ENCODE data around the genes PCDHGB1, PCDHGA10, PCDHGA12 and RNF14.

DNA sequence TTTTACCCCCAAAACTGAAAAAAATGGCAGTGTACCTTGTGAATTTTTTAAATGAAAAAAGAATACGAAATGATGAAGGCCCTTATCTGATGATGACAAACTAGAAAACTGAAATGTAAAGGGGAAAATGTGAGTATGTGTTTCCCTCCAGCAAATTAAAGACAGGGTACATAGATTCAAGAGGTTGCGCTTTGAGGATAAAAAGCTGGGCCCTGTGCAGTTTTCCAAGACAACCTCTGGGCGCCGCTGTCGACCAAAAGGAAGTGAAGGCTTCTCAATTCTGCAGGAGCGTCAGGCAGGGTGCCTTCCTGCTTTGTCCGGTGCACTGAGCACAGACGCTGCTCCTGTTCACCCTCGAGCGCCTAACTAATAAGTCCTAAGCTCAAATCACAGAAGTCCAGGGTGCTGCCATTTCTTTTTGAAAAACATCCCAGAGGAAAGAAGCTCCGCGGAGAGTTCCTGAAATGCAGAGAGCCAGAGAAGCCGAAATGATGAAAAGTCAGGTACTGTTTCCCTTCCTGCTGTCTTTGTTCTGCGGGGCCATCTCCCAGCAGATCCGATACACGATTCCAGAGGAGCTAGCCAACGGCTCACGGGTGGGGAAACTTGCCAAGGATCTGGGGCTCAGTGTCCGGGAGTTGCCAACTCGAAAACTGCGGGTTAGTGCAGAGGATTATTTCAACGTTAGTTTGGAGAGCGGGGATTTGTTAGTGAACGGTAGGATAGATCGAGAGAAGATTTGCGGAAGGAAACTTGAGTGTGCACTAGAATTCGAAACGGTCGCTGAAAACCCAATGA lies at the start of gene PCDHGB1:
TSS of gene PCDHGB1 (plus strand) at position 303 of the 798 bp plus-strand sequence.
- PRO-cap, result no peak
- RRBS, 2 experiments, result no CpG with 5 or more reads among the region's 29 CpGs

DNA sequence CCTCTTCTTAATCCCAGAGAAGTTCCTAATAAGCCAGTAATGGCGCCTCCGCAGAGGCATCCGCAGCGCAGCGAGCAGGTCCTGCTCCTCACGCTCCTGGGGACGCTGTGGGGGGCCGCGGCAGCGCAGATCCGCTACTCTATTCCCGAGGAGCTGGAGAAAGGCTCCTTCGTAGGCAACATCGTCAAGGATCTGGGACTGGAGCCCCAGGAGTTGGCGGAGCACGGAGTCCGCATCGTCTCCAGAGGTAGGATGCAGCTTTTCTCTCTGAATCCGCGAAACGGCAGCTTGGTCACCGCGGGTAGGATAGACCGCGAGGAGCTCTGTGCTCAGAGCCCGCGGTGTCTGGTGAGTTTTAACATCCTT lies 337 bp downstream of the PCDHGA6 start:
- PRO-cap, result no peak
- RRBS, 2 experiments, result no CpG with 5 or more reads among the region's 27 CpGs

GRCh38 chr5:141412887-141413581 lies at the start of gene PCDHGA10:
PCDHGA10 (plus strand) TSS chr5:141412987.
- PRO-cap, result unidirectional peak, plus-strand start at chr5:141412987
- RRBS, 2 experiments, result 45 to 65% methylated on average over 5 of the region's 31 CpGs

DNA sequence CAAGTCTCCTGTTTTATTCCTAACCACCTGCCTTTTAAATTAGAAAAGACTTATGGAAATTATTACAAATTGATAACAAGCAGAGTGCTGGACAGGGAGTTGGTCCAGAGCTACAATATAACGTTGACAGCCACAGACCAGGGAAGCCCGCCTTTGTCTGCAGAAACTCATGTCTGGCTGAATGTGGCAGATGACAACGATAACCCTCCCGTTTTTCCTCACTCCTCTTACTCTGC lies 1.4 kb downstream of the PCDHGA11 start:
- PRO-cap, result no peak
- RRBS, 2 experiments, result no CpG with 5 or more reads among the region's 4 CpGs

GRCh38 chr5:141430377-141431114 lies at the start of gene PCDHGA12:
PCDHGA12 (plus strand) TSS chr5:141430507.
- PRO-cap, result no peak
- RRBS, 2 experiments, result 54% methylated on average over 4 of the region's 33 CpGs

DNA sequence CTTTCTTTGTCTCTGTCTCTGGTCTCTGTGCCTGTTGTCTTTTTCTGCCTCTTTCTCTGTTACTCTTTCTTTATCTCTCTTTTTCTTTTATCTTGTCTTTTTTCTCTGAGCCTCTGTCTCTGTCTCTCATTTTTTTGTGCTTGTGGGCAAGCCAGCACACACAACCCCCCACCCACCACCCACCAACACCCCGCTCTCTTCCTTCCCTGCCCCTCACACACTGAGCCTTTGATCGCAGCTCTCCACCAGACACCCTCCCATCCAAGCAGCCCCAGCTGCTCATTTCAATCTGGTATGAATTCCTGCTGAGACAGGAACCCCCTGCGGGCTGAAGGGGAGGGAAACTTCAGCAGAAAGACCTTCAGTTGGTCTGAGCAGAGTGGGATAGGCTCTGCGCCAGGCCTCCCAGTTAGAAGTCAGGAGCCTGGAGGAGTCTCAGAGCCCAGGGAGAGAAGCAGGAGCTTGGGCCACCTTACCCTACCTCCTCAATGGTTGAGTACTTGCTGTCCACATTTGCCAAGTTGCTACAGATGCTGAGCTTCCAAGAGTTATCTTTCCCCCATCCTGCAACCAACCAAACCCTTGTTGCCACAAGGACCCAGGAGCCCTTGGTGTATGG lies 7.1 kb downstream of the PCDHGC5 start:
- PRO-cap, result no peak
- RRBS, 2 experiments, result no CpG with 5 or more reads among the region's 4 CpGs

DNA sequence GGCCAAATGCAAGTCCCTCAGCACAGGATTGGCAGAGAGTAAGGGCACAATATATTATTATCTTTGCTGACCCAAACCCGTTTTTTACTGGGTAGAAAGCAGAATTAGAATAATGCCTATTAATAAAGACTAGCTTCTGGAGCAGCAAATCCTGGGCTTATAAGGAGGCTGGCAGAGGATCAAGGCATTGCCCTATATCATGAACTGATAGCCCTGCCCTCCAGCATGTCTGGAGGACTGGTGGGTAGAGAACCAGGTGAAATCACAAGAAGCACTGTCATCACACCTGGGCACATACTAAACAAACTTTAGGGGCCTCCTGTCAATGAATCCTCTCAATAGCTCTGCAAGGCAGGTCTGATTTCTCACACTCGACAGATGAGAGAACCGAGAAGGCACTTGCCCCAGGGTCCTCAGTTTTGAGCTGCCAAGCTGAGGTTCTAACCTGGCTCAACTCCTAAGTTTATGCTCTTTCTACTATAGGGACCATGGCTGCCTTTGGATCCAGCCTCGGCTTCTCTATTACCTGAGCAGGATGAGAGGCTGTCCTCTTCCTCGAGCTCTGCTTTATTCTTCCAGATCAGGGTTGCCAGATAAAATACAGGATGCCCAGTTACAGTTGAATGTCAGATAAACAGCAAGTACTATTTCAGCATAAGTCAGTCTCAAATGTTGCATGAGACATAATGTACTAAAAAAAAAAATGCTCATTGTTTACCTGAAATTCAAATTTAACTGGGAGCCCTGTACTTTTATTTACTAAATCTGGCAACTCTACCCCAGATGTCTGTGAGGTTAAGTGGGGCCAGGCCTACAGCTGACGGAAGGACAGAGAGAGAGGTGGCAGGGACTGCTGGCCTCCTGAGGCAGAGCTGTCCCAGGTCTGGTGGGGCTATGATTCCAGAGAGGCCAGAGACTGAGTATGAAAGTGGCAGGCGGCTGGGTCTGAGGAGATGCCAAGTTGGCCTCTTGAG lies 18.0 kb downstream of the PCDHGC5 start:
- PRO-cap, result no peak
- RRBS, 2 experiments, result no CpG with 5 or more reads among the region's 7 CpGs

DNA sequence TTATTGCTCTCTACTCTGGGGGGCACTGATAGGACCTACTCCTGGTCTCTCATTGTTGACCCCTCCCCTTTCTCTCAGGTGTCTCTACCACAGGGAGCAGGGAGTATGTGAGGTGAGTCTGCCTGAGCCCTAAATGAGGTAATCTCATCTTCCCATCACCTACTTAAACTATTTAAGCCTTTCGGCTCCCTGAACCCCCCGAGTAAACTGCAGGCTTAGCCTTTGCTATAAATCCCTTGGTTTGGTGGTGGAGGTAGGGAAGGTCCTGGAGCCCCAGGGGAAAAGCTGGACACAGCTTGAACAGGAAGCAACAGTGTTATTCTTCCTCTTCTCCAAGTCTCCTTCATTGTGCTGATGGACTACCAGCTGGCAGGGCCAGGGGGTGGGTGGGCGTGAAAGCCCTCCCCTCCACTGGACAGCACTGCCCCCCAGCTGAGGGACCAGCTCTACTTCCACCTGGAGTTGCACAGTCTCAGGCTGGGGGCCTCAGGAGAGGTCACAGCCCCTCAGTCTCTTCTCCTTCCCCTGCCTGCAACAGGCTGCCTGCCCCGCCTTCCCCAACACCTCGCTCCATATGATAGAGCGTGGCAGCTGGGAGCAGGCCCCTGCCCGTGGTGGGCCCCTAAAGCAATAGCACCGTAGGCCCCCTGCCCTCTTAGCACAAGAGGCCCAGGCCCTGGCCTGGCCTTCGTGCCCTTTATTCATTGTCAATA lies 3.7 kb downstream of the RELL2 start:
- PRO-cap, result no peak
- RRBS, 2 experiments, result no CpG with 5 or more reads among the region's 9 CpGs

GRCh38 chr5:141641047-141641510 lies 4.3 kb downstream of the RELL2 start:
- PRO-cap, result no peak
- RRBS, 2 experiments, result no CpG with 5 or more reads among the region's 4 CpGs

DNA sequence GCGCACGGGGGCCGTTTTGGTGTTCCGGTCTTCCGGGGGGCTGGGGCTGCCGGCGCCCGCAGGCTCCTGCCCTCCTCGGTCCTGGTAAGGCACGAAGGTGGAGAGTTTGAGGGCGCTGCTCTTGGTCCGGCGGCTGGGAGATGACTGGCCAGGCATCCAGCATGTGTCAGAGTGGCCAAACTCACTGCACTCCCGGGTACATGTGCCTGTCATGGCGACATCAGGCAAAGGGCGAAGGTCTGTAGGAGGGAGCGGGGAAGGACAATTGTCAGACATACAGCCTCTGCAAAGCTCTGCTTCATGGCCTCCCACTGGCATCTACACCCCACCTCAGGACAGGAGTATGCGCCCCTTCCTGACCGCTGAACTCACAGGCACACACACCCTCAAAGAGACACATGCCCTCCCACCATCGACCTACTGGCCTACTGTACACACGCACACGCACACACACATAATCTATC lies 24.0 kb downstream of the PCDH1 start:
- PRO-cap, result no peak
- RRBS, 2 experiments, result 93 to 95% methylated on average over 8 of the region's 22 CpGs

DNA sequence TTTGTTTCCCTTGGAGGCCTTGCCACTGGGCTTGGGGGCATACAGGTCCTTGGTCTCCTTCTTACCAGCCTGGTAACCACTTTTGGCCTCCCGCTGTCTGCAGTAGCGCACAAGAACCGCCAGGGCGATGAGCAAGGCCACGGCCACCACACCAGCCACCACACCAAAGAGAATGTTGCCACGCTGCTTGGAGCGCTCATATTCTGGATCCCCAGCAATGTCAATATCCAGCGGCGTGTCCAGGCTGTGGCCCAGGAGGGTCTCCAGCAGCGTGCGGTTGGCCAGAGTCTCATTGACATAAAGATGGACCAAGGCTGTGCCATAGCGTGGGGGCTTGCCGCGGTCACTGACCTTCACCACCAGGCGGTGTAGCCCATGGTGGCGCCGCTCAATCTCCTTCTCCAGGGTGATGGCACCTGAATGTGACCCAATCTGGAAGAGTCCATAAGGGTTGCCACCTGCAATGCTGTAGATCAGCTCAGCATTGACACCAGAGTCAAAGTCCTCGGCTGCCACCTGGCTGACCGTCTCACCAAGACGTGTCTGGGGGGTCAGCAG lies 14.5 kb downstream of the PCDH1 start:
- PRO-cap, result no peak
- RRBS, 2 experiments, result no CpG with 5 or more reads among the region's 20 CpGs

DNA sequence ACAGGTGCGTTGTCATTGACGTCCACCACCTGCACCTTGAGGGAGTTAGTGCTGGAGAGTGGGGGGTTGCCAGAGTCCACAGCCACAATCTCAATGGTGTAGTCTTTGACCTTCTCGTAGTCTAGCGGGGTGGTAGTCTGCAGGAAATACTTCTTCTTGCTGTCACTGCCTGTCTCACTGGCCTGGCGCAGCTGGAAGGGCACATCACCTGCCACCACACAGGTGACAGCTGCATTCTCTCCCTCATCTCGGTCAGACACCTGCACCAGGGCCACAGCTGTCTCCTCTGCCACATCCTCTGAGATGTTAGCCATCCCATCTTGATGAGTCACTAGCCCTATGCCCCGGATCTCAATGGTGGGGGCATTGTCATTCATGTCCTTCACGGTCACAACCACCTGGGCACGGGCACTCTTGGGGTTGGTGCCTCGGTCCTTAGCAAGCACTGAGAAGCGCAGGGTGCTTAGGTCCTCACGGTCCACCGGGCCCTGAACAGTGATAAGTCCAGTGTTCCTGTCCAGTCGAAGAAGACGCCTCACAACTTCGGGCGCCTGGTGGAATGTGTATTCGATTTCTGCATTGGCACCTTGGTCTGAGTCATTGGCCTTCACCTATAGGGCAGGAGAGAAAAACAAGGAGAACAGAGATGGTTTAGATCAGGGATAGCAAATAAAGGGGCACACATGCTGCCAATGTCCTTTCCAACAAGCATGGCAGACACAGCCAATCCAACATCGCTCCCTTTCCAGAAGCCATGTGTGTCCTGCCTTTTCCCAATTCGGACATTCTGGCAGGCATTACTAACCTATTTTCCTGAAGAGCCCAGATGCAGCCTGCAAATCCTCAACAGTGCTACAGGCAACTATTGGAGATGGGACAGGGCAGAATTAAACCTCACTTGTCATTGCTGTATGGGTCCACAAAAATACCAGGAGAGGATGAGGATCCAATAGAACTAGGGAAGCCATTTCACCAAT lies 13.1 kb downstream of the PCDH1 start:
- PRO-cap, result no peak
- RRBS, 2 experiments, result no CpG with 5 or more reads among the region's 20 CpGs

GRCh38 chr5:141878104-141878331 lies 192 bp downstream of the PCDH1 start:
- PRO-cap, result no peak
- RRBS, 2 experiments, result 2% methylated on average over 12 of the region's 31 CpGs

- PRO-cap, result bidirectional peak, plus-strand start at chr5:141968732, minus-strand start at chr5:141968759; bidirectional peak, plus-strand start at chr5:141969144, minus-strand start at chr5:141969068; bidirectional peak, plus-strand start at chr5:141969424, minus-strand start at chr5:141969535
- RRBS, 2 experiments, result under 1 to 2% methylated on average over 34 of the region's 73 CpGs
These were observed at the start of gene RNF14 for GRCh38 chr5:141968559-141969756. RNF14 (plus strand) TSS chr5:141969105.

DNA sequence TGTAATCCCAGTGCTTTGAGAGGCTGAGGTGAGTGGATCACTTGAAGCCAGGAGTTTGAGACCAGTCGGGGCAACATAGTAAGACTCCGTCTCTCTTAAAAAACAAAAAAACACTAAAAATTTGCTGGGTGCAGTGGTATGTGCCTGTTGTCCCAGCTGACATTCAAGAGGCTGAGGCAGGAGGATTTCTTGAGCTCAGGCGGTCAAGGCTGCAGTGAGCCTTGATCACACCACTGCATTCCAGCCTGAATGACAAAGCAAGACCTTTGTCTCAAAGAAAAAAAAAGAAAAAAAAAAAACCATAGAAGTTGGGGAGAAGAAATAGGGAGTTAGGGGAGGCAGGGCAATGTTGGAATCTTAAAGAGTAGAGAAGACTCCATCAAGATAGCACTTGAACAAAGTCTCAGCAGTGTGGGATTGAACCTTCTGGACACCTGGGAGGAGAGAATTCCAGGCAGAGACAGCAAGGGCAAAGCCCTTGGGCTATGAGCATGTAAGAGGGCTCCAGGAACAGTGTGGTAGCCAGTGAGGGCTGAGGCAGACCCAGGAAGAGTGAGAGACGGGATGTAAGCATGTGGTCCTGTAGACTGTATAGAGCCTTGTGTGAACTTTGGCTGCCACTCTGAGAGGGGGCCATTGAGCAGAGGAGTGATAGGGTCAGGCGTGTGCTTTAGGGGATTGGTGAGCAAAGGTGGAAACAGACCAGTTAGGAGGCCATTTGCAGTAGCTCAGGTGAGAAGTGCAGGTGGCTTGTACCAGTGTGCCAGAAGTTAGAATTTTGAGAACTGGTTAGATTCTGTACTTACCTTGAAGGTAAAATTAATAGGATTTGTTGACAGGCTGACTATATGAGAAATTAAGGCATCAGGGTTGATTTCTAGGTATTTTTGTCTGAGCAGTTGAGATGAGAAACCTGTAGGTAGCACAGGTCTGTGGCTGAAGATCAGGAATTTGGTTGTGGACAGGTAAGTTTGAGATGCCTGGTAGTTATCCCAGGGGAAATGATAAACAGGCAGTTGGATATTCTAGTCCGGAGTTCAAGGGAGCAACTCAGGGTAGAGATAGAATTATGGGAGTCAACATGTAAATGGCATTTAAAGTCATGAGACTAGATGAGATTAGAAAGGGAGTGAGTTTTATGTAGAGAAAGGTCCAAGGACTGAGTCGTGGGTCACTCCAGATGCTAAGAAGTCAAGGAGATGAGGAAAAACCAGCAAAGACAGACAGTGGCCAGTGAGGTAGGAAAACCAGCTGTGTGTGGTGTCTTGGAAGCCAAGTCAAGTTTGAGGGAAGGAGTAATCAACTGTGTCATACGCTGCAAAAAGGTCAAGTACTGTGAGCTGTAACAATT lies 18.7 kb downstream of the GNPDA1 start:
- PRO-cap, result no peak
- RRBS, 2 experiments, result no CpG with 5 or more reads among the region's 8 CpGs

DNA sequence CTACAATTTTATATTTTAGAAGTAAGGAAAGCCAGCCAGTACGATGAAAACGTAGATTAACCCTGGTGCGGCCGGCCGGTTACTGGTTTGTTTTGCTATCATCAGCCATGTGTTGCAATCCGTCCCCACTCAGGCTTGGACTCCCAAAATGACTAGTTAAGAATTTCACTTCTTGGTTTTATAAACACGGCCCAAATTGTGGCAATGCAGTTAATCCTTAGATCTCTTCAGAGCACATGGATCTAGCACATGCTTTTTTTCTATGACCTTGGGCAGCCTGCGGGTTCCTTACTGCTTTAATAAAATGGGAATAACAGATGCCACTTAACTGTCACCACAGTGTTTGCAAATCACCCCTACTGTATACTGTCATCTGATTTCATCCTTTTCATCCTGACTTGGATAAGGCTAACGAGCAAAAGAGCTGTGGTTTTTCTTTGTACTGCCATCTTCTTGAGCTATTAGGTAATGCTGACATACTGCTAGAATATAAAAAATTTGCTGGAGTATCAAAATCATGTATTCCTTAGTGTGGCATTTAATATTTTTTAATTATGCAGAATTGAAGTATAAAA lies 1.5 kb downstream of the NDFIP1 start:
- PRO-cap, result bidirectional peak, plus-strand start at position 374 of the sequence, minus-strand start at position 154 of the sequence
- RRBS, 2 experiments, result no CpG with 5 or more reads among the region's 9 CpGs

GRCh38 chr5:142130134-142130405 lies 21.5 kb downstream of the NDFIP1 start:
- PRO-cap, result no peak
- RRBS, 2 experiments, result no CpG with 5 or more reads among the region's 1 CpG

- PRO-cap, result no peak
- RRBS, 2 experiments, result no CpG with 5 or more reads among the region's 2 CpGs
These were observed 109.0 kb upstream of the SPRY4 start for GRCh38 chr5:142433777-142434249.

DNA sequence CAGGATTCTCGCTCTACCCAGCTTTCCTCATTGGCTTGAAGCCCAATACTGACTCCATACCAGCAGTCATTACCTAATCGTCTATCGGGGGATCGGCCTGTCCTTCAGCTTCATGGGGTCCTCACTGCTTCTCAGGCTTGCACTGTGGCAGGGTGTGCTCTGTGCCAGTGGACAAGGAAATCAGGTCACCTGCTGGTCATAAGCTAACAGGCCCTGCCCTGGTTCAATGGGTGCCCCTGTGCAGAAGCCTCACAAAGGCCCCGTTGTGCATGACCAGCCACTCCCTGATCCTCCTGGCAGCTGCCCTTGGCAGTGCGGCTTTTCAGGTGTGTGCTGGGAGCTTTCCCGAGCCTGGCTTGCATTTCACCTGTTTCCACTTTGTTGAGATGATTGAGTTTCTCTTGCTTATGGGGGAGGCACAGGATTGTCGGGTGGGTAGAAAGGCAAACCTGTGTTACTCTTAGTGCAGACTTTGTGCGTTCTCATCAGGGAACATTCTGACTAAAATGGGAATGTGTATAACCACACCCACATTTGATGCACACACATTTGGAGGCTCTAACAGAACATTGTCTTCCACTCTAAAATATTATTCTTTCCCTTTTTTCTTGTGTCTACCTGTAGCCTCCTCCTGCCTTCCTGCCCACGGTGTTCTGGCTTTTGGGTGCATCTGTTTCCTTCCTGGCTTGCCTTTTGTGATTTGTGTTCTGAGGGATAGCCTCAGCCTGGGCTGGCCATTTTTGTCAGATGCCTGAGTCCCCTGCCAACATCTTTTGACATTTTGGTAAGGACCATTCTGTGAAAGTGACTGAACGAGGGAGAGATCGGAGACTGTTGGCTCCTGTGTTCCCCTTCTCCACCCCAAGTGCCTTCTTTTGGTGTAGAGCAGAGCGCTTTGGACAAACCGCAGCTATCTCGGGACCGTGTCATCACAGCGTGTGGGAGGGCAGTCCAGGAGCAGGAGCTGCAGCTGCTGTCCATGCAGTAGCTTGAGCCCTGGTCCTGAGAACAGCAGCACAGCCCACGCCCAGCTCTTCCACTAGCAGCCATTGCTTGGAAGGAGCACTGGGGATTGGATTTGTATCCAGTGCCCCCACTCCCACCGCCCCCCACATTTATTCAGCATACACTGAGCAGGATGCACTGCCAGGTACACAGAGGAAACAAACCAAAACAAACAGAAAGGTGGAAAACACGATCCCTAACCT lies 101.3 kb downstream of the ARHGAP26 start:
- PRO-cap, result no peak
- RRBS, 2 experiments, result no CpG with 5 or more reads among the region's 20 CpGs

GRCh38 chr5:142884812-142885514 lies 114.8 kb downstream of the ARHGAP26 start:
- PRO-cap, result no peak
- RRBS, 2 experiments, result no CpG with 5 or more reads among the region's 3 CpGs

Data from HEK293 (cell line).